Urinary bladder (tissue), 3 donors: Measurements from ENCODE around the genes SLC16A11, CLEC10A and TNFSF13.

GRCh38 chr17:7041940-7042544 lies 1.9 kb downstream of the SLC16A11 start:
- PRO-cap, result no peak
- RAMPAGE, long total RNA, result no peak

- PRO-cap, result unidirectional peak, plus-strand start at chr17:7043388; unidirectional peak, plus-strand start at chr17:7043641
- RAMPAGE, long total RNA, result no peak
Observed at GRCh38 chr17:7043269-7044289, at the start of gene SLC16A11. SLC16A11 (minus strand) TSS chr17:7044092.

GRCh38 chr17:7052047-7052451 lies 8.2 kb upstream of the SLC16A11 start:
- PRO-cap, result no peak
- RAMPAGE, long total RNA, result no peak

GRCh38 chr17:7079998-7080581 lies at the start of gene CLEC10A:
CLEC10A (minus strand) TSS chr17:7080251.
- PRO-cap, result unidirectional peak, minus-strand start at chr17:7080343
- RAMPAGE, long total RNA, result no peak

- PRO-cap, result no peak
- RAMPAGE, long total RNA, result no peak
Observed at GRCh38 chr17:7156395-7156813, 22.8 kb downstream of the ASGR1 start.

DNA sequence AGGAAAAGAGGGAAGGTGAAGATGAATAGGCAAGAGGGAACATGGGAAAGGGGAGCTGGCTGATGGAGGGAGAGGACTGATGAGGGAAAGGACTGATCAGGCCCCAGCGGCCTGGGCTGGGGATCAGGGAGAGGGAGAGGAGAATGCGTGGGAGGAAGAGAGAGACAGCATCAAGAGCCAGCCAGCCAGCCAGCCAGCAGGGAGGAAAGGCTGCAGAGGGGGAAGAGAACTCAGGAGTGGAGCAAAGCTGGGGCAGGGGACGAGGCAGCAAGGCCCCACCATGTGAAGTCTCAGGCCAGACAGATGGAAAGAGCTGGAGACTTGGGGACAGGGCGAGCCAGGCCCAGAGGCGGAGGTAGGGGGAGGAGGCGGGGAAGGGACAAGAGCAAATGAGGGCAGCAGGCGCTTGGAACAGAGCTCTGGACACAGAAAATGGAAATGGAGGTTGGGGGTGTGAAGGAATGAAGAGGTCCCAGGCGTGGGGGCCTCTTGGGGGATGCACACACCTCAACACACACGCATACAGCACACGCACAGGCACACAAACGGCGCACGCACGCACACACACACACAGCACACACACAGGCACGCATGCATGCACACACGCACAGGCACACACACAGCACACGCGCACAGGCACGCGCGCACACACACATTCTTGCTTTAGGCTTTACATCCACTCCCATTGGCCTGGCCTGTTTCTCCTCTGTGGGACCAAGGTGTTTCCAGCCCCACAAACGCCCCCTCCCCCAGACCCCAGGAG lies 10.1 kb downstream of the DLG4 start:
- PRO-cap, result no peak
- RAMPAGE, long total RNA, result no peak

DNA sequence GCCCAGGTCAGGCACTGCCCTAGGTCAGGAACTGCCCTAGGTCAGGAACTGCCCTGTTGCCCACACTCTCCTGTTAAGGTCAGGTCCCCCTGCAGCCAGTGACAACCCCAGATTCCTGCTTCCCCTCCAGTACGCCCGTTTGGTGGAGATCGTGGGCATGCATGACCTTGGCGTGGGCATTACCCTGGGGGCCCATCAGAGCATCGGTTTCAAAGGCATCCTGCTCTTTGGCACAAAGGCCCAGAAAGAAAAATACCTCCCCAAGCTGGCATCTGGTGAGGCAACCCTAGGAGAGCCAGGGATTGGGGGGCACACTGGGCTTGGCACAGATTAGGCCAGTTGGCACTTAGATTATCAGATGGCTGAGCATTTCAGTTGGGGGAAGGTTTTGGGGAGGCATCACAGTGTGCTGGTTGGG lies 1.7 kb downstream of the ACADVL start:
- PRO-cap, result no peak
- RAMPAGE, long total RNA, result no peak

GRCh38 chr17:7237837-7238864 lies 1.1 kb downstream of the PHF23 start:
- PRO-cap, result bidirectional peak, plus-strand start at chr17:7237940, minus-strand start at chr17:7237926; unidirectional peak, minus-strand start at chr17:7238576
- RAMPAGE, long total RNA, result no peak

DNA sequence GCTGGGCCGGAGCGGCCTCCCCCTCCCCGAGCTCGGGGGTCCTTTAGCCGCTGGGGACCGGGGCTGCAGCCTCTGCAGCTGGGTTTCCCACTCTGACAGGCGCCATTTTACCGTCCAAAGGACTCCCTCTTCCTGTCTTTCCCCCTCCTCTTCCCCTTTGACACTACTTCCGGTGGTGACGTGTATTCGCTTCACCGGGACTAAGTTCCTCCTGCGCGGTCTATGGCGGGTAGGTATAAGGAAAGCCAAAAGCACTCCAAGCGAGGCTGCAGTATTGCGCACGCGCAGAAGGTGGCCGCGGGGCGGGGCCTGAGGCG lies 203 bp upstream of the ELP5 start:
- PRO-cap, result bidirectional peak, plus-strand start at position 228 of the sequence, minus-strand start at position 109 of the sequence
- RAMPAGE, long total RNA, result no peak

GRCh38 chr17:7315757-7316399 lies 718 bp upstream of the GPS2 start:
- PRO-cap, result no peak
- RAMPAGE, long total RNA, result no peak

GRCh38 chr17:7330060-7330819 lies 1.1 kb upstream of the NEURL4 start:
- PRO-cap, result no peak
- RAMPAGE, long total RNA, result no peak

DNA sequence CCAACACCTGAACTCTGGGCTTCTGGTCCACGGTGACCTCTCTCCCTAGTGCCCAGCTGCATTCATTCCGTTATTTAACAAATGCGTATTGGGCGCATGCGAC lies 1.1 kb upstream of the KCTD11 start:
- PRO-cap, result no peak
- RAMPAGE, long total RNA, result no peak

GRCh38 chr17:7439989-7440685 lies 825 bp downstream of the FGF11 start:
- PRO-cap, result unidirectional peak, minus-strand start at chr17:7440090
- RAMPAGE, long total RNA, result no peak

DNA sequence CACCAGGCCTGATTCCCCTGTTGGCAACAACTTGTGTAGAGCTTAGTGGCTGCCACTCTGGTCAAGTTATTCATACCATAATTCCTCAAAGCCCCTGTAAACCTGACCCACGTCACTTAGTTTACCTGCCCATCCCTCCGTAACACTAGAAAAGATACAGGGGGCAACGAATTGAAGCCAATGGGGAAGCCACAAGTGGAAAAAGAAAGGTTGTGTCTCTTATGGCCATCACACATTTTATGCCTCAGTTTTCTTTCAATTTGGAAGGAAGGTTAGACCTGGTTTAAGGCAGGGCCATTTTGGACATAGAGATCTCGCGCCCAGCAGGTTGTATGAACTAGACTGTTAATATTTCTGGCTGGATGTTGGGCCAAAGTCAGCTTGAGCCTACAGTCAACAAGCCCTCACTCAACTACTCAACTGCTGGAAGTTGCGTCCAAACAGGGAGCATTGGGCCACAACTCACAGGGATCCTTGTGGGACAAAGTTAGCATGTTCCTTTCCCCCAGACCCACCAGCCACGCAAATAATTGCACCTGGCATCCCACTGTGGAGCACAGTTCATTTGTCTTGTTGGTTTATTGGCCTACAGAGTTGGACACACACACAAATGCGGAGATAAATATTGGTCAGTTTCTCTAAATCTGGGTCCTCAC lies 14.1 kb downstream of the CHRNB1 start:
- PRO-cap, result no peak
- RAMPAGE, long total RNA, result no peak

- PRO-cap, result no peak
- RAMPAGE, long total RNA, result no peak
Observed at GRCh38 chr17:7508682-7509299, 27.5 kb downstream of the SLC35G6 start.

- PRO-cap, result no peak
- RAMPAGE, long total RNA, result no peak
Observed at GRCh38 chr17:7556547-7557055, 1.9 kb upstream of the TNFSF13 start.

DNA sequence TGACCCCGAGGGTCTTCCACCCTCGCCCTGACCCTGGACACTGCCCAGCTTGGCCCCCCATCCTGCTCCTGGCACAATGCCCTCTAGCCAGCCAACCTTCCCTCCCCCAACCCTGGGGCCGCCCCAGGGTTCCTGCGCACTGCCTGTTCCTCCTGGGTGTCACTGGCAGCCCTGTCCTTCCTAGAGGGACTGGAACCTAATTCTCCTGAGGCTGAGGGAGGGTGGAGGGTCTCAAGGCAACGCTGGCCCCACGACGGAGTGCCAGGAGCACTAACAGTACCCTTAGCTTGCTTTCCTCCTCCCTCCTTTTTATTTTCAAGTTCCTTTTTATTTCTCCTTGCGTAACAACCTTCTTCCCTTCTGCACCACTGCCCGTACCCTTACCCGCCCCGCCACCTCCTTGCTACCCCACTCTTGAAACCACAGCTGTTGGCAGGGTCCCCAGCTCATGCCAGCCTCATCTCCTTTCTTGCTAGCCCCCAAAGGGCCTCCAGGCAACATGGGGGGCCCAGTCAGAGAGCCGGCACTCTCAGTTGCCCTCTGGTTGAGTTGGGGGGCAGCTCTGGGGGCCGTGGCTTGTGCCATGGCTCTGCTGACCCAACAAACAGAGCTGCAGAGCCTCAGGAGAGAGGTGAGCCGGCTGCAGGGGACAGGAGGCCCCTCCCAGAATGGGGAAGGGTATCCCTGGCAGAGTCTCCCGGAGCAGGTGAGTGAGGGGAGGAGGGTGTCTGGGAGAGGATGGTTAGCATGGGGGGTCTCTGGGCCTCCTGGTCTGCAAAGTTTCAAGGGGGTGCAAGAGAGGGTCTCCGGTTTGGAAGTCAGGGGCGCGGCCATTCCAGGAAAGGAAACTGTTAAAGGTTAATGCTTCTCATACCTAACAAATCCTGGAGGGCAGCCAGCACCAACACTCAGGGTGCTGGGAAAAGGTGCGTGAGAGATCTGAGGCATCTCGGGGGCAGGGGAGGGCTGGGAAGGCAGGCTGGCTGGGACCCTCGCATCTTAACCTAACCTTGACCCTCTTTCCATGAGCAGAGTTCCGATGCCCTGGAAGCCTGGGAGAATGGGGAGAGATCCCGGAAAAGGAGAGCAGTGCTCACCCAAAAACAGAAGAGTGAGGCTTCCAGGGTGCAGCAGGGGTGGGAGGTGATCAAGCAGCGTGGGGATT lies at the start of gene TNFSF13:
Gene TNFSF13, plus strand, starts transcription at position 159 of the 1,165 bp plus-strand sequence.
- PRO-cap, result no peak
- RAMPAGE, long total RNA, result no peak

DNA sequence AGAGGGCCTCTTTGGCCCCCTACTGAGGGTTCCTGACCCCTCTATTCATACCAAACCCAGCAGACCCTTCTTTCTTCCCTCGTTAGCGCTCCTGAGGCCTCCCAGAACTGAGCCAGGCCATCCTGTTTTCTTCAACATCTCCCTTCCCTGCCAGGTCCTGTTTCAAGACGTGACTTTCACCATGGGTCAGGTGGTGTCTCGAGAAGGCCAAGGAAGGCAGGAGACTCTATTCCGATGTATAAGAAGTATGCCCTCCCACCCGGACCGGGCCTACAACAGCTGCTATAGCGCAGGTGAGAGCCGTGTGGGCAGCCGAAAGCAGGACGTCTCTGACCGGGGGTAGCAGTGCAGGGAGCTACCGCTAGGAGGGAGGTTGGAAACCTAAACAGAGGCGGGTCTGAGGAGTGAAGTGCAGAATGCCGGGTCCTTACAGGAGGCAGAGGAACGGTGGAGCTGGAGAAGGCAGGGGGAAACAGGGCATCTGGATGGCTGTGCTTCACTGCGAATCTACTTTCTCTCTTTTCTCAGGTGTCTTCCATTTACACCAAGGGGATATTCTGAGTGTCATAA lies 1.4 kb upstream of the SENP3 start:
- PRO-cap, result bidirectional peak, plus-strand start at position 296 of the sequence, minus-strand start at position 139 of the sequence
- RAMPAGE, long total RNA, result no peak

- PRO-cap, result no peak
- RAMPAGE, long total RNA, result no peak
Observed at GRCh38 chr17:7591419-7591997, 1.6 kb upstream of the SOX15 start.

GRCh38 chr17:7685744-7686361 lies 1.4 kb downstream of the TP53 start:
- PRO-cap, result bidirectional peak, plus-strand start at chr17:7686453, minus-strand start at chr17:7686075
- RAMPAGE, long total RNA, result no peak